Right lobe of liver (tissue), 4 donors: ENCODE results near the genes ASB5 and SPCS3.

DNA sequence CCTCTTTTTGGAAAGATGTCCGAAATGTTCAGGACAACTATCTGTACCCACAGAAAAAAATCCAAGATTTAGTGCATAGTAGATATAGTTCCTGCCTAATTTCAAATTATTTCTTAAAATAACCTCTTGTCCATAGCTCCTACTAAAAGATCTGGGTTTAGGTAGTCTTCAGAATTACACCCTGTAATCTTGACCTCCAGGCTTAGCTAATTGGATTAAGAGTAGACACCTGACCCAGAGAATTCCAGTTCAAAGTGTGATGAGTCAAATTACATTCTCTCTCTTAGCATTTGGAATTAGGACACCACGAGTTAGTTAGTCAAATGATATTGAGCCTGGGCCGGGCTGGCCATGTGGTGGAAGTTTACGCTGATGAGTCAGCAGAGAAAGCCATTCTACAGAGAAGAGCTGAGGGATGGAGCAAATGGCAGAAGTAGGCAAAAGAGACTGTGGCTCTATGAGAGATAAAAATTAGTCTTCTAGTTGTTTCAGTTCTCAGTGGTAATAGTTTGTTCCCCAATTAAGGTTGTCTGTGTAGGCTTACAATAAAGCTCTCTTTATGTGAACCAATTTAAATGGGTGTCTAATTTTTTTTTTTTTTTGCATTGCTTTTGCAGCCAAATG lies 31.0 kb downstream of the CEP44 start:
- PRO-cap, 4 experiments: no peak in any of the 4 experiments
- RAMPAGE, long total RNA, 2 experiments: no peak in any of the 2 experiments

- PRO-cap, 4 experiments: peak in 3 of 4 experiments; most common plus-strand start chr4:174462014 (in 3); most common minus-strand start chr4:174461862 (in 3)
- RAMPAGE, long total RNA, 2 experiments: no peak in any of the 2 experiments
These were observed 60.6 kb downstream of the HPGD start for GRCh38 chr4:174461758-174462085.

- PRO-cap, 4 experiments: peak in 3 of 4 experiments; most common plus-strand start chr4:174505235 (in 2); most common minus-strand start chr4:174505103 (in 3)
- RAMPAGE, long total RNA, 2 experiments: no peak in any of the 2 experiments
These were observed 17.4 kb downstream of the HPGD start for GRCh38 chr4:174504767-174505497.

GRCh38 chr4:174521587-174521884 lies 752 bp downstream of the HPGD start:
- PRO-cap, 4 experiments: peak in 1 of 4 experiments; most common plus-strand start chr4:174521803 (in 1)
- RAMPAGE, long total RNA, 2 experiments: no peak in any of the 2 experiments

DNA sequence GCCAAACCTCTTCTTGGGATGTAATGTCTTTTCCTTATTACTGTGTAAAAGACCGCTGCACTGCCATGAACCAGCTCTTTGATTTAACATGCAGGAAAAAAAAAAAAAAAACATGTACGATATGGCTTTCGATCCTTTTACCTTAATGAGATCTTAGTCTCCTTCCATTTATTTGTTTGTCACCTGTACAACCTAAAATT lies 348.7 kb downstream of the ADAM29 start:
- PRO-cap, 4 experiments: no peak in any of the 4 experiments
- RAMPAGE, long total RNA, 2 experiments: no peak in any of the 2 experiments

DNA sequence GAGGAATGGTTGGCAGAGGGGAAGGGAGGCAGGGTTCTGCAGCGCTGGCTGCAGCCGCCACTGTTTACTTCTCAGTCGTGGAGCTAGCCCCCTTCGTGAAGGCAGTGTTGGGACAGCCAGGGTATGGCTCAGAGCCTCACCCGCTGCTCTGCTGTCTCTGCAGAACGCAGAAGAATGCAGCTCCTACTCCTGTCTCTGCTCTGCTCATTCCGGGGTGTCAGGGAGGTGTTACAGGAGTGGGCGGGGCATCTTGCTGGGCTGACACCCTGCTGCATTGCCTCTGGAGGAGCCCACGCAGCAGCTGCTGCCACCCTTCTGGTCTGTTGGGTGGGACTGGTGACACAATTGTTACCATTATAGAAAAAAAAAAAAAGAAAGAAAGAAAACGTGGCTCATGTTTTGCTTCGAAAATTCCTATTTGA lies 140.4 kb downstream of the GPM6A start:
- PRO-cap, 4 experiments: no peak in any of the 4 experiments
- RAMPAGE, long total RNA, 2 experiments: no peak in any of the 2 experiments

DNA sequence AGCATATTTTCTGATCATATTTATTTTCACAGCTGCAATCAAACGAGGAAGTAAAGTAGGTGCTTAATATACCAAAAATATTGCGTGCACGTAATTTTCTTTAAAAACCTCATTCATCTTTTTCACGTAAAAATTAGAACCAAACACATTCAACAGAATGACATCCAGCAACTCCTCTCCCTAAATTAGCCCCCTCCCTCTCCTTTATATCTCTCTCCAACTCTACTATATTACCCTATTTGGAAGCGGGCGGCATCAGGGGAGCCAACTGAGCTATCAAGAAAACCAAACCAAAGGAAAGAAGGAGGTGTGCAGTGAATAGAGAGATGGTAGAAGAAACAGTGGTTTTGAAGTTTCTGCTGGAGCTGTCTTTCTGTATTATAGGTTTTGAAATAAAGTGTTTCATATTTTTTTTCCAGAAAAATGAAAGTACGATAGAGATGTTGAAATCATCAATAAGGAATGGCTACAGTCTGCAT lies 94.3 kb upstream of the WDR17 start:
- PRO-cap, 4 experiments: no peak in any of the 4 experiments
- RAMPAGE, long total RNA, 2 experiments: no peak in any of the 2 experiments

DNA sequence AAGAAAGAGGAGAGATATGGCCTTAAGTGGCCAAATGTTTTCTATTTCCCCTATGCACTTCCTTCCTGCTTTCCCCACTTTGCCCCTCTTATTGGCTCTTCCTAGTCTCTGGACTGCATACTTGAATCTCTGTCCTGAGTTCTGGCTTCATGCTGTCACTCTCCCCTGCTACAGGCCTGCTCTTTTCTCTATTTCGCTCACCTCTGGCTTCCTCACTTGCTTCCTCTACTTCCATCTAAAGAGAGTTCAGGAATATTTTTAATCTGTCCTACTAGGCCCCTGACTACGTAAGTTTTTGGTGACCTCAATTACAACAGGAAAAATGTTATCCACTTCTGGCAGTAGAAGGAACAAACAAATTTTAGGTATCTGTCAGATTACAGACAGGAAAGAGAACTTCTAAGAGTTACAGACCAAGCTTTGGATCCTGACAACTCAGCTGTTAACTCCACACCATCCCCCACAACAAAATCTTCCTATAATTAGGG lies 65.7 kb upstream of the WDR17 start:
- PRO-cap, 4 experiments: peak in 1 of 4 experiments; most common plus-strand start position 411 of the sequence (in 1)
- RAMPAGE, long total RNA, 2 experiments: no peak in any of the 2 experiments

GRCh38 chr4:176268855-176269490 lies at the start of gene ASB5:
Gene ASB5 (minus strand): TSS chr4:176269222.
- PRO-cap, 4 experiments: no peak in any of the 4 experiments
- RAMPAGE, long total RNA, 2 experiments: no peak in any of the 2 experiments

DNA sequence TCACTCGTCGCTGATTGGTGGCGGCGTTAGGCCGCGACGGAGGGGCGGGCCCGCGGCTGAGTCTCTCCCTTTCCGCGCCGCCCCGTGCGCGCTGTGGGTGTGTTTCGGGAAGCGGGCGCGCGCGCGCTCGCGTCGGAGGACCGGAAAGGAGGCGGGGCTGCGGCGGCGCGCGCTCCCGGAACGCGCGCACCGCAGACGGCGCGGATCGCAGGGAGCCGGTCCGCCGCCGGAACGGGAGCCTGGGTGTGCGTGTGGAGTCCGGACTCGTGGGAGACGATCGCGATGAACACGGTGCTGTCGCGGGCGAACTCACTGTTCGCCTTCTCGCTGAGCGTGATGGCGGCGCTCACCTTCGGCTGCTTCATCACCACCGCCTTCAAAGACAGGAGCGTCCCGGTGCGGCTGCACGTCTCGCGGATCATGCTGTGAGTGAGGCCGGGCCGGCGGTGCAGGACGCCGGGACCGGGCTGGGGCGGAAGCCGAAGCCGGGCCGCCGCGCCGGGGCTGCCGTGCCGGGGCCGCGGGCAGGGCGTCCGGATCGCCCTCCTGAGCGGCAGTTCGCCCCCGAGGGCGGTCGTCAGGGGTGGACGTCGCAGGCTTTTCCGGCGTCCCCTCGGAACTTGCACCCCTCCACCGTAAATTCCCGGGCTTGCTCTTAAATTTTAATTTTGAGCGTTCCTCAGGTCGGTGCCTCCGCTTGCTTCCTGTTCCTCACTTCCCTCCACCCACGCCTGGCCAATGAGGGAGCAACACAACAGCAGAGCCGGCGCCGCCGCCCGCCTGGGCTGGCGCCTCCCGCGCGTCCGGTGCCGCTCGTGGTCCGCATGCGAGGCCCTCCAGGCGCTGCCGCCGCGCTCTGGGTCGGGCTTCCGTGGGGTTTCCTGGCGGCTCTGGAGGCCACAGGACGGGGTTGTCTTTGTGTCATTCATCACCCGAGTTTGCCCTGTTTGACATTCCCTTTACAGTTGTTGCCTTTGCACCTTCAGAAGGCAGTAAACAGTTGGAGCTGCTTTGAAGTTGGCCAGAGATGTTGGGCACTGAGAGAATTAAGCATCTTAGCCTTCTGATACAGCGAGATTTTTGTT lies at the start of gene SPCS3:
TSS of gene SPCS3 (plus strand) at position 172 of the 1,085 bp plus-strand sequence.
- PRO-cap, 4 experiments: peak in 4 of 4 experiments; most common plus-strand start position 194 of the sequence (in 4); most common minus-strand start position 733 of the sequence (in 4)
- RAMPAGE, long total RNA, 2 experiments: start-site peak on the plus strand in 2 of 2 experiments, centred at positions 192 to 198 of the sequence, 2,299 to 3,296 reads per replicate

DNA sequence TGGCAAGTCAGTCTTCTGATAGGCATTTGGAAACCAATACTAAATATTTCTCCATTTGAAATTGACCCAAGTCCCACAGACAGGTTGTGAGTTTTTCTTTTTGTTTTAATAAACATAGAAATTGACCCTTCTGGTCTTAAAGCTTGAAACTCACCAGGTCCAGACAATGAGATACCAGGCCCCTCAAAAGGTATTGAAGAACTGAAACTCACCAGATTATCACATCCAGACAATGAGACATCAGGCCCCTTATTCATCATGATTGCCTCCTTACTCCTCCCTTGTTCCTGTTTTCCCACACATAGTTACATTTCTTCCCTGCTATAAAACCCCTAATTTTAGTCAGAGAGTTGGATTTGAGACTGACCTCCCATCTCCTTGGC lies 91.1 kb upstream of the AGA start:
- PRO-cap, 4 experiments: no peak in any of the 4 experiments
- RAMPAGE, long total RNA, 2 experiments: no peak in any of the 2 experiments

DNA sequence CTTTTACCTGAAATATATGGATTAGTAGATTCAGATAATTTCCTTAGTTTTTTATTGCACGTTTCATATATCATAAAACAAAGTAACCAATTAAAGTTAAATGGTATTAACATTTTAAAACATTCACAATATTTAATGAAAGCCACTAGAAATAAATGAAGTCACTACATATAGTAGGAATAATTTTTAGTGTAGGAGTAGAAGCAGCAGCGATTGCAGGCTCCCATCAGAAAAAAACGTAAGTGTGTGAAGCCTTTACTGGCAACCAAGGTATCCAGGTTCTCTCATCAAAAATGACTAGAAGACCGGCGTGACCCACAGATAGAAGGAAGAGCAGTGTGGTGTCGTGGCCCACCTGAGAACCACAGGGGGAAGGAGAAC lies 936.3 kb upstream of the AGA start:
- PRO-cap, 4 experiments: peak in 4 of 4 experiments; most common plus-strand start position 203 of the sequence (in 4)
- RAMPAGE, long total RNA, 2 experiments: no peak in any of the 2 experiments

DNA sequence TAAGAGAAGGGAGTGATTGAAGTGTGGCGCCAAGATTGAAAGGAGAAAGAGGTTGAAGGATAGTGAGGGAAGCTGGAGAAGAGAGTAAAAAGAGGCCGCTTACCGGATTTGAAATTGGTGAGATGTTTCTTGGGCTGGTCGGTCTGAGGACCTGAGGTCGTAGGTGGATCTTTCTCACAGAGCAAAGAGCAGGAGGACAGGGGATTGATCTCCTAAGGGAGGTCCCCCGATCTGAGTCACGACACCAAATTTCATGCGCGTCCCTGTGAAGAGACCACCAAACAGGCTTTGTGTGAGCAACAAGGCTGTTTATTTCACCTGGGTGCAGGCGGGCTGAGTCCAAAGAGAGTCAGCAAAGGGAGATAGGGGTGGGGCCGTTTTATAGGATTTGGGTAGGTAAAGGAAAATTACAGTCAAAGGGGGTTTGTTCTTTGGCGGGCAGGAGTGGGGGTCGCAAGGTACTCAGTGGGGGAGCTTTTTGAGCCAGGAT lies 1727.7 kb upstream of the AGA start:
- PRO-cap, 4 experiments: no peak in any of the 4 experiments
- RAMPAGE, long total RNA, 2 experiments: no peak in any of the 2 experiments

DNA sequence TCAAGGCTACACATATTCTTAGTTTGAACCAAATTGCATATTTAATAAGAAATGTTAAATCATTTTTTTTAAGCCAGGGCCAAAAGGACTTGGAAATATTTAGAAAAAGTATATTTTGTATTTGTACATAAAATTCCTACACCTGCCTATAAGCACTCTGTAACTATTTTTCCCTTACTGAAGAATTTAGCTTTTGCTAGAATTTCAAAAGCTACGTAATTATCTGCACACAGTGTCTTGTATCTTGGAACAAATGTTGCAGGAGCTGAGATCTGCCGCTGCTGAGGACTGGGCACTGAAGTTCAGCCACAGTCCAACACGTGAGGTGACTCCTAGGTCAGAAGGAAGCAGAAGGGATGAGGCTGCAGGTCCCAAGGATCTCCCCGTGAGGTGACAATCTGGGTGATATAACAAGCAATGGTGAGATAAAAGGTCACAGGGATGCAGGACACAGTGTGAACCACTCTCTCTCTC lies 1416.2 kb upstream of the TENM3 start:
- PRO-cap, 4 experiments: no peak in any of the 4 experiments
- RAMPAGE, long total RNA, 2 experiments: no peak in any of the 2 experiments

- PRO-cap, 4 experiments: no peak in any of the 4 experiments
- RAMPAGE, long total RNA, 2 experiments: no peak in any of the 2 experiments
These were observed 767.5 kb upstream of the TENM3 start for GRCh38 chr4:181475611-181476134.

GRCh38 chr4:182387443-182387642 lies 144.1 kb downstream of the TENM3 start:
- PRO-cap, 4 experiments: no peak in any of the 4 experiments
- RAMPAGE, long total RNA, 2 experiments: no peak in any of the 2 experiments

- PRO-cap, 4 experiments: no peak in any of the 4 experiments
- RAMPAGE, long total RNA, 2 experiments: no peak in any of the 2 experiments
These were observed 108.0 kb downstream of the DCTD start for GRCh38 chr4:182809157-182809591.

- PRO-cap, 4 experiments: no peak in any of the 4 experiments
- RAMPAGE, long total RNA, 2 experiments: no peak in any of the 2 experiments
These were observed 36.4 kb downstream of the DCTD start for GRCh38 chr4:182880655-182881390.

DNA sequence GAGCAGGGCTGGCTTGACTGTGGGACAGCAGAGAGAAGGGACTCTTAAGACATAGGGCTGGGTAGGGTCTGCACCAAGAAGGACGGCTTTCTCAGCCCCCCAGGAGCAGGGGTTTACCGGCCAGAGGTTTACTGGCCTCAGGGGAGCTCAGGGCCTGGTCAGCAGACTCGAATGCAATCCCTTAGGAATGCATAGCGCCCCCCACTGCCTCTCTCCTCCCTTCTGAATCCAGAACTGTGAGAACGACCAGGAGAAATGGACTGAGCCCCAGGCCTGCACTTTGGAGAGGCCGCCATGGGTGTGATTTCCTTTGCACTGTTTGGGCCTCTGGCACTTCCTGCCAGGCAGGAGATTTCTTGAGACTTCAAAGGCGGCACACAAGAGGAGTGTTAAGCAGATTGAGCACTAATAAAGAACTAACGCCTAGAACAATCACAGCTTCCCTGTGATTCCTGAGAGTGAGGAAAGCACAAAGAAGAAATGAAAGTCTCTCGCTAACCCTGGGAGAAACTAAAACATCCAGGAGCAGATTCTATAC lies 13.8 kb upstream of the CDKN2AIP start:
- PRO-cap, 4 experiments: no peak in any of the 4 experiments
- RAMPAGE, long total RNA, 2 experiments: no peak in any of the 2 experiments

DNA sequence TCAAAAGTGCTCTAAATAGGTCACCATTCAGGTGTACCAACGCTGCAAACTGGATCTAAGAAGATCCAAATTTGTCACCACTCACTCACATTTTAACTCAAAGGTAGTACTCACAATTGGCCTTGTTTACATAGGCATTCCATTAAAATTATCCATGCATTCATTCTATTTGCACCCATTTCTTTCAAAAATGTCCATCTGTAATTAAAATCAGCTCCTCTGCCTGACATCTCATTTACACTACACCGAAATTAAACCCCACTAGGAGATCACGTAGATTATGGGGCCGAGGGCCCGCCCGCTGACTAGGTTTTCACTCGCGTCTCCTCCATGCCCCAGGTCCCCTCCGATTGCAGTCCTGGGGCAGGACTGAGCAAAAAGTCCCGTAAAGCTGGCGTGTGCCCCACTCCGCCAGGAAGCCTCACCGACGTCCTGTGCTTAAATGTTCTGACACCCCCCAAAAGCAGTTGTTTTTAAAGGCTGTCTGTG lies 1.3 kb upstream of the ING2 start:
- PRO-cap, 4 experiments: peak in 3 of 4 experiments; most common plus-strand start position 276 of the sequence (in 1); most common minus-strand start position 352 of the sequence (in 1)
- RAMPAGE, long total RNA, 2 experiments: no peak in any of the 2 experiments